ENCODE data around the gene PTCH1.

DNA sequence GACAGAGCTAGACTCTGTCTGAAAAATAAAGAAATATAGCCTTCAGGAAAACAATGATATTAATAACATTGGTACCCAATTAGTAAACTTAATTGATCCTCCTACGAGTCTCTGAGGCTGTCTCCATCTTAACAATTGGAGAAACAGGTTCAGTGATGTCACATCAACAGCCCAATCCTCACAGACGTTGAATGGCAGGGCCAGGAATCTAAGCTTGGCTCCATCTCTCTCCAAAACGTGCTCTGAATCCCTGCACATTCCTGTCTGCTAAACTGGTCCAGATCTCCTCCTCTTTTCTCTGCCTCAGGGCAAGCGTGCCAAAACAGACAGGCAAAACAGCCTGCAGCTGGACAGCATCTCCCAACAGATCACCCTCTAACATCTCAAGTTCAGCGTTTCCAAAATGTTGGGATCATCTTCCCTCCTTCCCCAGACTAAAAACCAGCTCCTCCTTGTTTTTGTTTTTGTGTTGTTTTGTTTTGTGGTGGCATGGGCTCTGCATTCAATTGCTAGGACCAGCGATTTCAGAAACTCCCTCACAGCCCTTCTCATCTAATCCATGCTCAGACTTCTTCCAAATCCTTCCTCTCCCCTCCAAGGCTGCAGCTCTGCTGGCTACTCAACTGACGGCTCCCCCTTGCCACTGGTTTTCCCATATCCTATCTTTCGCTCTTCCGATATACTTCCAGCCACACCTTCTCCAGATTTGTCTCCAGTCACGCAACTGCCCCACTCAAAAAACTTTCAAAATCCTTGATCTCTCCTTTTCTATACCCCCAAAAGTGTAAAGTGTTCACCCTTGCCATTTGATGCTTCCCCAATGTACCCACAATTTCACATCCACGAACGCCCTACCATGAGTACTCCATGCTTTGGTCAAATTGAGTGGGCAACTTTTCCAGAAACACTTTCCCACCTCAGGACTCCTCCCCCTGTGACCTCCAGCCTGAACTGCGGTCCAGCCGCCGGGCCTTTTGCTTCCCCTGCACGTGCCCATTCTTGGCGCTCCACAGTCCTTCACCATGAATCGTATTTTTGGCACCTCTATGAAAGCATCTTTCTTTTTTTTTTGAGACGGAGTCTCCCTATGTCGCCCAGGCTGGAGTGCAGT is 6.3 kb downstream of the FBP1 start:
- RRBS, 2 experiments, result no CpG with 5 or more reads among the region's 20 CpGs
CAGE:
- cytosol, long polyA minus RNA, result no peak
- cytosol, long polyA plus RNA, result no peak
- long polyA plus RNA, result no peak
- nucleus, long polyA minus RNA, result no peak
- nucleus, long polyA plus RNA, result no peak

DNA sequence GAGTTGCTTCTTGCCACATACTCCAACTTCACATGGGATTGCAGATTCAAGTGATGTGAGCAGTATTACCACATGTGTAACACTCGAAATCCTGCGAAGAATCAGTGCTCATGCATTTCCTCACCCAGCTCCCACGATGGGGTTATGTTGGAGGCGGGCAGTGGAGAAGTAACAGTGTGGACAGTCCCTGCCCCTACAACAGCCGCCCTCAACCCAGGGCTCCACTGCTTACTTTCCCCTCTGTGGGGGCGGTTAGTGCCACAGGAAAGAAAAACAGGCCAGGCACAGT is 3.9 kb upstream of the FBP1 start:
- RRBS, 2 experiments, result no CpG with 5 or more reads among the region's 6 CpGs
CAGE:
- cytosol, long polyA minus RNA, result no peak
- cytosol, long polyA plus RNA, result no peak
- long polyA plus RNA, result no peak
- nucleus, long polyA minus RNA, result no peak
- nucleus, long polyA plus RNA, result no peak

DNA sequence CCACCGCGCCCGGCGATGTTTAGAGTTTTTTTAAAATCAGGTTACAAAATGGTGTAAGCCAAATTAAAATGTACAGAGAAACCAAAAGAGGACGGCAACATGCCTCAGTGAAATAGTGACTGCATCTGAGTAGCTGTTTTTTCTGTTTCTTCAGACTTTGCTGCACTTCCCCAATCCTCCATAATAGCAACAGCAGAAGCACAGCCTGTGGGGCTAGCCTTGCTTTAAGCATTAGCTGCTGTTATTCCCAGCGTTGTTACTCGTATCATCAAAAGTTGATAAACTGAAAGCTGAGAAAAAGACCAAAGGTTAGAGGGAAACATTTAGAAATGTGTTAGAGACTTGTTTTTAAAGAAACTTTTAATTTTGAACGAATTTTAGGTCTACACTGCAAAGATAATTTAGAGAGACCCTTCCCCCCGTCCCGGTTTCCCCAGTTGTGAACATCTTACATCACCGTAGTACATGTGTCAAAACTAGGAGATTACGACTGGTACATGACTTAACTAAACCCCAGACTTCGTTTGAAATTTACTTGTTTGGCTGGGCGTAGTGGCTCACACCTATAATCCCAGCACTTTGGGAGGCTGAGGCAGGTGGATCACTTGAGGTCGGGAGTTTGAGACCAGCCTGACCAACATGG is 28.3 kb upstream of the FBP1 start:
- RRBS, 2 experiments, result no CpG with 5 or more reads among the region's 15 CpGs
CAGE:
- cytosol, long polyA minus RNA, result no peak
- cytosol, long polyA plus RNA, result no peak
- long polyA plus RNA, result no peak
- nucleus, long polyA minus RNA, result no peak
- nucleus, long polyA plus RNA, result no peak

DNA sequence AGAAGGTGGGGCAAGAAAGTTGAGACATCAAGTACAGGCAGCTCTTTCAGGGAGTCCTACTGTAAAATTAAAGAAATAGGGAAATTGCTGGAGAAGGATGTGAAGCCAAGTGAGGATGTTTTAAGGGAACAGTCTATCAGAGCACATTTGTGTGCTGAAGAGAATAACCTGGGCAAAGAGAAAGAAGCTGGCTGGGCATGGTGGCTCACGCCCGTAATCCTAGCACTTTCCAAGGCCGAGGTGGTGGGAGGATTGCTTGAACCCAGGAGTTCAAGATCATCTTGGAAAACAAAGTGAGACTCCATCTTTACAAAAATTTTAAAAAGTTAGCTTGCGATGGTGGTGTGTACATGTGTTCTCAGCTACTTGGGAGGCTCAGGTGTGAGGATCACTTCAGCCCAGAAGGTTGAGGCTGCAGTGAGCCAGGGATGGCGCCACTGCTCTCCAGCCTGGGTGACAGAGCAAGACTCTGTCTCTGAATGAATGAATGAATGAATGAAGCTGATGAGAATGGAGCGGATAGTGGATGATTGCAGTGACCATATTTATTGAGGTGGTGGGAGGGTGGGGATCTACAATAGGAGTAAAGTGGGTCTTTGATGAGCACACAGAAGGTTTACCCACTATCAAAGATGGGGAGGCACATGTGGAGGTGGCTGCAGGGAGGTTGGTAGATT is 120.1 kb downstream of the AOPEP start:
- RRBS, 2 experiments, result no CpG with 5 or more reads among the region's 6 CpGs
CAGE:
- cytosol, long polyA minus RNA, result no peak
- cytosol, long polyA plus RNA, result no peak
- long polyA plus RNA, result no peak
- nucleus, long polyA minus RNA, result no peak
- nucleus, long polyA plus RNA, result no peak

- RRBS, 2 experiments, result no CpG with 5 or more reads among the region's 9 CpGs
CAGE:
- cytosol, long polyA minus RNA, result no peak
- cytosol, long polyA plus RNA, result no peak
- long polyA plus RNA, result no peak
- nucleus, long polyA minus RNA, result no peak
- nucleus, long polyA plus RNA, result no peak
These were observed 190.5 kb downstream of the AOPEP start for GRCh38 chr9:94916881-94917454.

- RRBS, 2 experiments, result no CpG with 5 or more reads among the region's 10 CpGs
CAGE:
- cytosol, long polyA minus RNA, result no peak
- cytosol, long polyA plus RNA, result no peak
- long polyA plus RNA, result no peak
- nucleus, long polyA minus RNA, result no peak
- nucleus, long polyA plus RNA, result no peak
These were observed 195.7 kb downstream of the AOPEP start for GRCh38 chr9:94922099-94922652.

GRCh38 chr9:94952488-94953364 is 226.2 kb downstream of the AOPEP start:
- RRBS, 2 experiments, result no CpG with 5 or more reads among the region's 9 CpGs
CAGE:
- cytosol, long polyA minus RNA, result no peak
- cytosol, long polyA plus RNA, result no peak
- long polyA plus RNA, result no peak
- nucleus, long polyA minus RNA, result no peak
- nucleus, long polyA plus RNA, result no peak

DNA sequence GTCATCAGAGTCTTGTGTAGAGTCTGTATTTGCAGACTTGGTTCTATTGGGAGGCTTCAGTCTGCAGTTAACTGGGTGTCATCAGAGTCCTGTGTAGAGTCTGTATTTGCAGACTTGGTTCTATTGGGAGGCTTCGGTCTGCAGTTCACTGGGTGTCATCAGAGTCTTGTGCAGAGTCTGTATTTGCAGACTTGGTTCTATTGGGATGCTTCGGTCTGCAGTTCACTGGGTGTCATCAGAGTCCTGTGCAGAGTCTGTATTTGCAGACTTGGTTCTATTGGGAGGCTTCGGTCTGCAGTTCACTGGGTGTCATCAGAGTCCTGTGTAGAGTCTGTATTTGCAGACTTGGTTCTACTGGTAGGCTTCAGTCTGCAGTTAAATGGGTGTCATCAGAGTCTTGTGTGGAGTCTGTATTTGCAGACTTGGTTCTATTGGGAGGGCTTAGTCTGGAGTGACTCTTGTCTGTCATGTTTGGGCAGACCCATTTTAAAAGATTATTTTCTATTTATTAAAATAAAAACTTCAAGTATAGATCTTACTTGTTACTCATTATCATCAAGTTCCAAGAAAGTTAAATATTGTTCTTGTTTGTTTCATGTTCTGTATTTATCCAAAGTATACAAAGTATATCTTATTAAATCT is 239.6 kb downstream of the AOPEP start:
- RRBS, 2 experiments, result no CpG with 5 or more reads among the region's 3 CpGs
CAGE:
- cytosol, long polyA minus RNA, result no peak
- cytosol, long polyA plus RNA, result no peak
- long polyA plus RNA, result no peak
- nucleus, long polyA minus RNA, result no peak
- nucleus, long polyA plus RNA, result no peak

DNA sequence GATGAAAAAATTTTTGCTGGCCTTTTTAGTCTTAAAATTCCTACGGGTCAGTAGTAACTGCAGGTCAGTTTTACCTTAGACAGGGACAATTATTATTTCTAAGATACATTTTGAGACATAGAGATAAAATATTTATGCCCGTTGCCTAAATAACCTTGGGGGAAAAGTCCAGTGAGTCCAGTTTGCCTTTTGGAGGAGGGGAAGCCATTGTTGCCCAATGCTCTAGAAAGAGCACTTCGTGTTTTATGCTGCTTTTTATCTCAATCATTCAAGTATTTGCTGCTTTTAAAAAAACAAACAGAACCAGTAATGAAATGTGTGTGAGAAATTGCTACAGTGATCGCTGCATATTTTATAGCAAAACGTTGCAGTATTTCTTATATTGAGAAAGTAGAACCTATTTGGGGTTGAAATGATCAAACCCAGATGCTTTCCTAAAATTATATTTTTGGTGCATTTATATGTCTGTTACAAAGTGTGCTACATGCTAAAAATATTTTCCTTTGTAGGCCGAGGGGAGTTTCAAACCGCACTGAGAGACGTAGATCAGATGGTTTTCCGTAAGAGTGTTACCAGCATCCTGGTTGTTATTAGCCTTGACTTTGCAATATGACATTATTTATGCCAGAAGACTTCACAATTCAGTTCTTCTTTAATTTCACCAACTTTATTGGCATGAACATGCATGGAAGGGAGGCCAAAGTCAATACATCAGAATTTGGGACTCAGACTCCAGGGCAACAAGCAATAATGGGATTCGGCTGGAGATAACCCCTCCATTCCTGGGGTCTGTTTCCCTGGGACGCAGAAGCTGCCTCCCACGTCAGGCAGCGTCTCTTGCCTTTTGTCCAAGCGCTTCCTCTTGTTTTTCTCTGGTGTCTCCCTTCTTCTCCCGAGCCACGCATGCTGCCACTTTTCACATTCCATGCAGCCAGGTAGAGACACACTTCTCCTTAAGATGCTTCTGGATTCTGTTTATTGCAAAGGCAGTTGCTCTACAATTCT is 266.9 kb downstream of the AOPEP start:
- RRBS, 2 experiments, result no CpG with 5 or more reads among the region's 16 CpGs
CAGE:
- cytosol, long polyA minus RNA, result no peak
- cytosol, long polyA plus RNA, result no peak
- long polyA plus RNA, result no peak
- nucleus, long polyA minus RNA, result no peak
- nucleus, long polyA plus RNA, result no peak

- RRBS, 2 experiments, result no CpG with 5 or more reads among the region's 1 CpG
CAGE:
- cytosol, long polyA minus RNA, result no peak
- cytosol, long polyA plus RNA, result no peak
- long polyA plus RNA, result no peak
- nucleus, long polyA minus RNA, result no peak
- nucleus, long polyA plus RNA, result no peak
These were observed 294.7 kb downstream of the AOPEP start for GRCh38 chr9:95021189-95021579.

- RRBS, 2 experiments, result no CpG with 5 or more reads among the region's 12 CpGs
CAGE:
- cytosol, long polyA minus RNA, result no peak
- cytosol, long polyA plus RNA, result no peak
- long polyA plus RNA, result no peak
- nucleus, long polyA minus RNA, result no peak
- nucleus, long polyA plus RNA, result no peak
These were observed 291.7 kb downstream of the FANCC start for GRCh38 chr9:95025556-95026400.

- RRBS, 2 experiments, result no CpG with 5 or more reads among the region's 5 CpGs
CAGE:
- cytosol, long polyA minus RNA, result no peak
- cytosol, long polyA plus RNA, result no peak
- long polyA plus RNA, result no peak
- nucleus, long polyA minus RNA, result no peak
- nucleus, long polyA plus RNA, result no peak
These were observed 273.1 kb downstream of the FANCC start for GRCh38 chr9:95044421-95044807.

DNA sequence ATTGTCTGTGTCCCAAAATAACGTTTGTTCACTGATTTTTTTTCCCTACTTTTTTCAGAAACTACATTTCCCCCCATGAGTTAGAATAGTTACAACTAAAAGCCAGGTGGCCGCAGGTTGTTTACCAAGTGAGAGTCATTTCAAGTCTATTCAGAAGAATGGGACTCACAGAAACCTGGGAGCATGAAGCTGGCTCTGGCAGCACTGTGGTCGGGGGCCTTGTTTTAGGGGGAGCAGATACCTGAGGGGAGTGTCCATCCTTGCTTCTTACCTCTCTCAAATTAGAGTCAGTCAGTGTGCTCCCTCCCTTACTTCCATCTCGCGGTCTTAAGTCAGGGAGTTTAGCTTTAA is 259.9 kb downstream of the FANCC start:
- RRBS, 2 experiments, result no CpG with 5 or more reads among the region's 5 CpGs
CAGE:
- cytosol, long polyA minus RNA, result no peak
- cytosol, long polyA plus RNA, result no peak
- long polyA plus RNA, result no peak
- nucleus, long polyA minus RNA, result no peak
- nucleus, long polyA plus RNA, result no peak

DNA sequence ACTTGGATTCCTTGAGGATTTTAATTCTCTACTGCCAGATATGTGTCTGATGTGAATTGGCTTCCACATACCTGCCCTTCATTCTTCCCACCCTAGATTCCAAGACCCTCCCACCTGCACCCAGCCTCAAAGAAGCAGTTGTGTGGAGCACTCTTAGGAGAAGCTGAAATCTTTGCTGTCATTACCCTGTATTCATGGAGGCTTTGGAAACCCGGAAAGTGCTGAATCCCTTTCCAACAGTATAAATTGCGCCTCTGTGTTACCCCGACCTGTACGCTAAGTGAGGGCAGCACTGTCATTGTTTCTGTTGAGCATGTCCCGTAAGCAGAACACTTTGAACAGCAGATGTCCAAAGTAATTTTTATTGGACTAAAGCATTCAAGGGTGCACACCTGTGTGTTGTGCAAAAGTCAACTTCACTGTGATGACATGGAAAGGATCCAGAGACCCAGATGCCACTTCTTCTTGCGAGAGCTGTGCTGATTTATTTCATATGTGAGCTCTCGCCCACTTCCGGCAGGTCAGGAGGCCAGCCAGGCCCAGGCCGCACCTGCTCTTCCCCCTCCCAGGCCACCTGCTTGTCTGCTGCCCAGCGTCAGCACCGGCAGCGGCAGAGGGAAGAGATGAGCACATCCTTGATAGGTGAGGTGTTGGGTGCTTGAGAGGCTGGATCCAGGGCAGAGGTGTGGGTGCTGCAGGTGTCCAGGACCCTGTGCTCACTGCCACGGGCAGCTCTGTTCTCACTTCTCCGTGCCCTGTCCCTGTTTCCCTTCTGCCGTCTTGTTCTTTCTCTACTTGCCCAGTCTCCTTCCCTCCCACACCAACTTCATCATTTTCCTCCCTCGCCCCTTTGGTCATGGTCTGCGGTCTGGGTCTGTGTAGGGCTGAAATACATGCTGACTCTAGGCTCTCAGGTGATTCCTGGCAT is 243.0 kb downstream of the FANCC start:
- RRBS, 2 experiments, result 92 to 97% methylated on average over 4 of the region's 17 CpGs
CAGE:
- cytosol, long polyA minus RNA, result no peak
- cytosol, long polyA plus RNA, result no peak
- long polyA plus RNA, result no peak
- nucleus, long polyA minus RNA, result no peak
- nucleus, long polyA plus RNA, result no peak

- RRBS, 2 experiments, result 82 to 93% methylated on average over 5 of the region's 21 CpGs
CAGE:
- cytosol, long polyA minus RNA, result no peak
- cytosol, long polyA plus RNA, result no peak
- long polyA plus RNA, result no peak
- nucleus, long polyA minus RNA, result no peak
- nucleus, long polyA plus RNA, result no peak
These were observed 214.9 kb downstream of the FANCC start for GRCh38 chr9:95102472-95103078.

GRCh38 chr9:95269892-95270258 is 47.6 kb downstream of the FANCC start:
- RRBS, 2 experiments, result no CpG with 5 or more reads among the region's 5 CpGs
CAGE:
- cytosol, long polyA minus RNA, result no peak
- cytosol, long polyA plus RNA, result no peak
- long polyA plus RNA, result no peak
- nucleus, long polyA minus RNA, result no peak
- nucleus, long polyA plus RNA, result no peak

- RRBS, 2 experiments, result no CpG with 5 or more reads among the region's 2 CpGs
CAGE:
- cytosol, long polyA minus RNA, result no peak
- cytosol, long polyA plus RNA, result no peak
- long polyA plus RNA, result no peak
- nucleus, long polyA minus RNA, result no peak
- nucleus, long polyA plus RNA, result no peak
These were observed 46.8 kb downstream of the FANCC start for GRCh38 chr9:95270842-95271061.

DNA sequence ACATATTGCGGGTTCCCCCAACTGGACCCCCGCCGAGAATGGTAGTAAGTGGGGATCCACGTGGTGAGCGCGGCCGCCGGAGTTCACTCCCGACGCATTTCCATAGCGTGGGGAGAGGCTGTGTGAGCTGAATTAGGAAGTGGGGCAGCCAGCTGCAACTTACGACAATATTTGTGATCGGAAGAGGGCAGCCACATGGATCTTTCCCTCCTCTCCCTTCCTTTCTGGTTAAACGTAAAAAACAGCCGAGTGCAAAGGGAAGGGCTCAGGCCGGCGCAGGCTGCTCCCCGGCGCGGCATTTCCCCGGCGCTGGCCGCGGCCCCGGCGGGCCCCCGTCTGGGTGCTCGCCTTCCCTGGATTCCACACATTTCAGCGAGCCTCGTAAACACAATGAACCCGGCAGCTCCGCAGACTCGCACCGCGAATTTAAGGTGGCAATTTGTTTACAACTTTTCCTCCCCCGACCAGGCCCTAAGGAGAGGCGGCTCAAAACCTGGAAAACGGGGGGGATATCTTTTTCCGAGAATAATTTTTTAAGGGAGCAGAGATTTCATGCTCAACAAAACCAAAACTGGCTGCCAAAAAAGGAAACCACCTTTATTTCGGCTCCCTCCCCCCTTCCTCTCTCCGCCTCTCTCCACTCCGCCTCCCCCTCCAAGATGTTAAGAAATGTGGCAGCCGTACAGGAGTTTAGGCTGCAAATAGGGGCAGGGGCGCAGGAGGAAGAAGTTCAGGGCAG is 1.8 kb downstream of the PTCH1 start:
- RRBS, 2 experiments, result 2 to 4% methylated on average over 7 of the region's 44 CpGs
CAGE:
- cytosol, long polyA minus RNA, result start-site peak on the minus strand centred at position 346 of the sequence, 46 bp wide, 15 reads
- cytosol, long polyA plus RNA, result start-site peak on the minus strand centred at position 120 of the sequence, 493 bp wide, 12 and 16 reads in 2 replicates
- long polyA plus RNA, result start-site peak on the minus strand centred at position 353 of the sequence, 77 bp wide, 18 and 9 reads in 2 replicates
- nucleus, long polyA minus RNA, result no peak
- nucleus, long polyA plus RNA, result no peak

- RRBS, 2 experiments, result under 1 to 2% methylated on average over 8 of the region's 40 CpGs
CAGE:
- cytosol, long polyA minus RNA, result no peak
- cytosol, long polyA plus RNA, result no peak
- long polyA plus RNA, result no peak
- nucleus, long polyA minus RNA, result no peak
- nucleus, long polyA plus RNA, result no peak
These were observed at the start of gene PTCH1 for GRCh38 chr9:95508985-95509642. PTCH1 (minus strand) TSS chr9:95509266.

DNA sequence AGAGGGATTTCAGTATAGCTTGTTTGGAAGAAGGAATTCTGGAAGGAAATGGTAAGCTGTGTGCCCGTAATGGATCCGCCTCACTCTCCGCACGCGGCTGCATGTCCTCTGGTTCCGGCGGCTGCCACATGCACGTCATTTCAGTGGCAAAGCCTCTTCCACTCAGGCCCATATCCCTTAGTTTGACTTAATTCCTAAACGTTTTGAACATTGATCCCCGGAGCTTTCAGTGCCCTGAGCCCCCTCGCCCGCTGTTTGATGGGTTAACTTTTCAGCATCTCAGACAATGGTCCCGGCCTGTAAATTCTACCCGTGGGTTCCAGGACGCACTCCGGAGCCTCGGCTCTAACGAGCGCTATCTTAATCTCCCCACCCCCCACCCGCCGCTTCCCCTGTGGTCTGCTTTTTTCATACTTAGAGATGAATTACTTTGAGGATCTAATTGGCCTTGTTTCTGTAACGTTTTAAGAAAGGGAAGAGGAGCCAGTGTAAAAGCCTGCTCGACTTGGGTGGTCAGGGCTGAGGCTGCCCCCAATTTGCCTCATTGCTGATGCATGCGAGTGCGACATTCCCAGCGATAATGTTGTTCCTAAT is 3.0 kb upstream of the PTCH1 start:
- RRBS, 2 experiments, result 27 to 43% methylated on average over 8 to 11 of the region's 26 CpGs
CAGE:
- cytosol, long polyA minus RNA, result no peak
- cytosol, long polyA plus RNA, result no peak
- long polyA plus RNA, result no peak
- nucleus, long polyA minus RNA, result no peak
- nucleus, long polyA plus RNA, result no peak